Bronchus (tissue), 1 donor: ENCODE results near the genes EXD1 and CHP1.

DNA sequence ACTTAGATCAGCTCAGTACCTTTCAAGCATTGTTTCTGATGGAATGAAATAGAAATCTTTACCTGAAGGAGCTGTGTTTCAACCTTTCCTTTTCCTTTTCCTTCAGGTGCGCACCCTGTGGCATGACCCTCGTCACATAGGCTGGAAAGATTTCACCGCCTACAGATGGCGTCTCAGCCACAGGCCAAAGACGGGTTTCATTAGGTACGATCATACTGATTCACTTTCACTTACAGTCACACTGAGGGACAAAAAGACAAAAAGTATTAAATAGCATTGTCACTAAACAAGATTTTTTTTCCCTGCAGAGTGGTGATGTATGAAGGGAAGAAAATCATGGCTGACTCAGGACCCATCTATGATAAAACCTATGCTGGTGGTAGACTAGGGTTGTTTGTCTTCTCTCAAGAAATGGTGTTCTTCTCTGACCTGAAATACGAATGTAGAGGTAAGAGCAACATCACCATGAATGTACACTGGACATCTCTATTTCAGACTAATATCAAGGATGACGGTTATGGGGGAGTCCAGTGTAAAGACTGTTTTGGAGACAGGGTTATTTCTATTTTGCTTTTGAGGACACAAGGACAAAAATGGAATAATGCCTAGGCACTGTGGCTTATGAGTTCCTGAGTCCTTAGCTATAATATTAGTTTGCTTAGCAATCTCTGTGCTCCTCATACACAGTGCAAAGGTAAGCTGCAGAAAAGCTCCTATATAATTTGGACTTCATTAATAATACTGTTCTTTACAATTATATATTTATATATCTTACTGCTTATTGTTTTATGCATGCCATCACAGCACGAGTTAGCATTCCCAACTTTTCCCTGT, 13.3 kb downstream of the THBS1 start:
- PRO-cap: no peak

GRCh38 chr15:39629352-39629819, 48.5 kb downstream of the THBS1 start:
- PRO-cap: unidirectional peak, minus-strand start at chr15:39629564

DNA sequence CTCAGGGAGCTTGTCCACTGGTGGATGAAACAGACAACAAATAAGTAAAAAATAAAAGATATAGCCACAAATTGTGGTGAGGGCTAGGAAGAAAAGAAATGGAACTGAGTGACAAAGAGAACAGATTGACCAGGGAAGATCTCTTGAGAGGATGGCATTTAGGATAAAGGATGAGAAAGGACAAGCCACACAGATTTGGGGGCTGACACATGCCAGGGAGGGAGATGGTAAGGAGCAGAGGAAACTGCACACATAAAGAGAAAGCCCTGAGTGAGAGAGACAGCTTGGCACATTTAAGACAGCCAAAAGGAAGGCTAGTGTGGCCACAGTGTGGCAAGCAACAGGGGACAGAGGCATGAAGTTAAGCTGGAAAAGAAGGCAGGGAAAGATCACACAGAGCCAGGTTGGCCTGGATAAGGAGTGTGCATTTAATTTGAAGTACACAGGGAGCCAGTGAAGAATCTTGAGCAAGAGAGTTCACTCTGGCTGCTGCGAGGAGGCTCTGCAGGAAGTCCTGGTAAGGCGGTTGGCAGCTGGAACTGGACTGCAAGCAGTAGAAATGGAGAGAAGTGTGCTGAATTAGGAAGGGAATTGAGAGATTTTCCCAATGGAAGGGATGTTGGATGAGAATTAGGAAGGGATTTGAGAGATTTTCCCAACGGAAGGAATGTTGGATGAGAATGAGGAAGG, 45.5 kb downstream of the SRP14 start:
- PRO-cap: no peak

- PRO-cap: unidirectional peak, minus-strand start at chr15:40038920
Observed at GRCh38 chr15:40037970-40039043, 674 bp downstream of the SRP14 start.

GRCh38 chr15:40052395-40053026, 13.5 kb upstream of the SRP14 start:
- PRO-cap: bidirectional peak, plus-strand start at chr15:40052896, minus-strand start at chr15:40052788

GRCh38 chr15:40074149-40074587, 34.5 kb downstream of the BMF start:
- PRO-cap: bidirectional peak, plus-strand start at chr15:40074522, minus-strand start at chr15:40074360

GRCh38 chr15:40075290-40076138, 33.2 kb downstream of the BMF start:
- PRO-cap: bidirectional peak, plus-strand start at chr15:40075563, minus-strand start at chr15:40075341; bidirectional peak, plus-strand start at chr15:40076002, minus-strand start at chr15:40075968

DNA sequence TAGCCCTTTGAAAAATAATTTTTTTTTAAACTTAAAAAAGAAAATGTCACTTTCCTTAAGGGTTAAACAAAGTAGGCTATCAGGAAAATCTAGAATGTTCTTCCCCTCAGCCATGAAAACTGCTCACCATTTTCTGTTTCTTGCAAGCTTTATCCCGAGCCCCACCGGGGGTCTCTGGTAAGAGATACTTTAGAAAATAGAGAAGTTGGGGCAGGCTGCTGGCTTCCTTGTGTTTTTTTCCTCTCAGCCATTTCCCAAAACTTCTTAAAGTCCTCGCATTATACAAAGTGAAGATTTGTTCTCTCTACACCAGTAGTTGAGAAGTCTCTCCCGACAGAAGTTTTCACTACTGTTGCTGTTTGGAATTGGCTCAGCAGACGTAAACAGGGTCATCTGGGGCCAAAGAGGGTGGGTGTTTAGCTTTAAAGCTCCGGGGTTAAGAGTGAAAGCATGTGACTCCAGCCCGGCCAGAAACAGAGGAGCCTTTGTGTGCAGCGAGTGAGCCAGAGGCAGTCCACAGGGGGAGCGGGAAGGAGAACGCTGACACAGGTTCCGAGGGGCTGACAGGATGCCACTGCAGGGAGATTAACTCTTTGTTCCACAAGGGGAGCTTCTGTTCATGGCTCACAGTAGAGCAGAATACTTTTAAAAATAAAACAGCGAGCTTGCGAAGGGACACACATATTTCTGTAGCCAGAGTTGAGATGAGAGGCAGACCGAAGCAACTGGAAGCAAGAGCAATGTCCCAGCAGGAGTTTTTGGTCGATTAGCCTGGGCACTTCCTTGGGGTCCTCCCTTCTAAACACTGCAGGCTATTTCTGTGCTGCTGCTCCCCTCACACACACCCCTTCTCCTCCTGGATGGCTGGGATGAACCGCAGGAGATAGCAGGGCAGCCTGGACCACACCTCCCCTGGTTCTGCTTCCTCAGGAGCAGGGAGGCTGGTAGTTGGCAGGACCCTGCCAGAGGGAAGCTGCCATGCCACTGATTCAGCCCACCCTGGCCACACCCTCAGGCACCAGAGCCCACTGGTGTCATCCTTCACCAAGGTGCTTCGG, 26.9 kb downstream of the BMF start:
- PRO-cap: bidirectional peak, plus-strand start at position 512 of the sequence, minus-strand start at position 348 of the sequence

- PRO-cap: no peak
Observed at GRCh38 chr15:40252080-40252393, 13.2 kb downstream of the PAK6 start.

DNA sequence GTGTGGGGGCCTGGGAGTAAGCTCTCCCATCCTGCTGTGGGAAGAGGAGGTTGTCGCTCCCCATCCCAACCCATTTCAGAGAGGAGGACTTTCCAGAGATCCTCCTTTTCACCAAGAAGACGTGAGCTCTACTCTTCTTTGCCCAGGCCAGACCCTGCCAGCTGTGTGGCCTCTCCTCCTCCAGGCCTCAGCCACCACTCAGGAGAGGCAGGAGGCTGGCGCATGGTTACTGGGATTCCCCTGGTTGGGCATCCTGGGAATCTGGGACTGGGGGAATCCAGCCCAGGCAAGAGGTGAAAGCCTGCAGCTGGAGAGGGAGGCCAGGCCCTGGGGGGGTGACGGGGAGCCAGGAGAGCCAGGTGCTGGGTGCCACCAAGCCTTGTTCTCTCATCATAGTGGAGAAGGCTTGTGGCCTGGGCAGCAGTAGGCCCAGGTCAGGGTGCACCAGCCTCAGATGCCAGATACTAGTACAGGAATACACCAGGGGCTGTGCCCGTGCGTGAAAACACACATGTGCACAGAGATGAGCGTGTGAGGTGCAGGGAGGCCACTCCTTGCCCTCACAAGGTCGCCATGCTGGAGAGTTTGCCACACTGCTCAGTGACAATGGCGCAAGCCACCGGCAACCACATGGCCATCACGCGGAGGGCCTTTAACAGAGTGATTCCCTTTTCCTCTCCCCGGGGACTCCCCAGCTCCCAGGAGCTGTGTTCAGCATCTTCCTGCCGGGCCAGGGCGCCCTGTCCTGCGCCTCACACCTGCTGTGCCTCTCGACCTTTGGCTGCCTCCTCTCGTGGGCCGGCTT, 6.1 kb downstream of the CCDC9B start:
- PRO-cap: no peak

- PRO-cap: no peak
Observed at GRCh38 chr15:40436004-40437075, 4.4 kb upstream of the BAHD1 start.

GRCh38 chr15:40855725-40856155, 11.9 kb downstream of the SPINT1 start:
- PRO-cap: no peak

- PRO-cap: no peak
Observed at GRCh38 chr15:40909552-40910070, 15.4 kb downstream of the VPS18 start.

DNA sequence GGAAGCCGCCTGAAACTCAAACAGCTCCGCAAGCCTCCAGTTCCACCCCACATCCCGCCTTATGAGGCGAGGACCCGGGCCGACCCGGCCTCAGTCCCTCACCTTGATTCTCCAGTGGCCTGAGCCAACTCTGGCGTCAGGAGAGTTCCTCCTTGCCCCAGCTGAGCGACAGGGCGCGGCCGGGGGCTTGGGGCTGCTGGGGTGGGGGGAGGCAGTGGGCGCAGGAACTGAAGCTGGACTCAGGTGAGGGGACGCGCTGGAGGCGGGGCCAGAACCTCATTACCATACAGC, 971 bp upstream of the DLL4 start:
- PRO-cap: bidirectional peak, plus-strand start outside the sequence, minus-strand start at position 132 of the sequence

DNA sequence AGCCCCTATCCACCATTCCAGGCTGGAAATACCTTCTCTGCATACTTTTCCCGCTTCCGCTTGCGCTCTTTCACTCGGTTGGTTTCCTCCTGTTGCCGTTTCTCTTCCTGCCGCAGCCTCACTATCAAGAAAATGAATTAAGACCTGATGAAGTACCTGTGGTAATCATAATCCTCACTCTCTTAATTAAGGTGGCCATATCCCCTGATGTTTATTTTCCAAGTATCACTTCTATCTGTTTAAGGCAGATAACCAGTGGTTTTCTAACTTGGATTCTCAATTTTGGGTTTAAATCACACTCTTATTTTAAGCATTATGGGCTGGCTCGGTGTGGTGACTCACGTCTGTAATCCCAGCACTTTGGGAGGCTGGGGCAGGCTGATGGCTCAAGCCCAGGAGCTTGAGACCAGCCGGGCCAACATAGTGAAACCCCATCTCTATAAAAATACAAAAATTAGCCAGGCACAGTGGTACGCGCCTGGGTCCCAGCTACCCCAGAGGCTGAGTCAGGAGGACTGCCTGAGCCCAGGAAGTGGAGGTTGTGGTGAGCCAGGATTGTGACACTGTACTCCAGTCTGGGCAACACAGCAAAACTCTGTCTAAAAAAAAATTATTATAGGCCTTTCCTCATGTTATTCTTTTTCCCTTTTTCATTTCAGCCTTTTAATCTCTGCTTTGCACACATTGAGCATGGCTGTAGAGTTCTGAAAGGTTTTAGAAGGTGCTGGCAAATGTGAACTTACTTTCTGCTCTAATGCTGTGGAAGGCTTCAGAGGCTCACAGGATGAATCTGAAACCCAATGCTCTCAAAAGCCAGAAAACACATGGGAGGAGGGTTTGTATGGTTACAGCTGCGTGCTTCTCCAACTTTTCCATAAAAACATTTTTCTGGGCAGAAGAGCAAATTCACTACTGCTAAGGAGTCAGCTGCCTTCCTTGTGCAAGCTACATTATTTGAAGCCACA, 32.3 kb downstream of the CHAC1 start:
- PRO-cap: no peak

GRCh38 chr15:41071654-41072226, 44.3 kb downstream of the INO80 start:
- PRO-cap: no peak

GRCh38 chr15:41230360-41230891, at the start of gene EXD1:
Gene EXD1 (minus strand): TSS chr15:41230757.
- PRO-cap: bidirectional peak, plus-strand start at chr15:41230814, minus-strand start at chr15:41230757

- PRO-cap: bidirectional peak, plus-strand start at chr15:41231144, minus-strand start at chr15:41231069
Observed at GRCh38 chr15:41230892-41231803, at the start of gene CHP1. Gene CHP1 (plus strand): TSS chr15:41231268.

- PRO-cap: bidirectional peak, plus-strand start at chr15:41333244, minus-strand start at chr15:41333176; unidirectional peak, minus-strand start at chr15:41333210
Observed at GRCh38 chr15:41333059-41333659, 478 bp downstream of the NUSAP1 start.

GRCh38 chr15:41349907-41350842, 17.5 kb downstream of the NUSAP1 start:
- PRO-cap: no peak